ENCODE measurements around a stretch of chr3.

DNA sequence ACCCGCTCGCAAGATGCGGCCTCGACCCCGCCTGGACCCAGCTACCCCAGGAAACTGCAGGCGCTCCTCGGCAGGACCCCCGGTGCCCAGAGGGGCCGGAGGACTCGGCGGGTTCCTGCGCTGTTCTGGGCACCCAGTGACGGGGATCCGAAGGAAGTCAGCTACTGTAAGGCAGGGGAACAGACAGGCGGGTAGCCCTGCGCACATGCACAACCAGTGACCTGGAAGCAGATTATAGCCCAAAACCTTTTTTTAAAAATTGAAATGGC, 478 bp downstream of the XYLB start:
- PRO-cap: no peak

- PRO-cap: no peak
These were observed 853 bp downstream of the XYLB start for GRCh38 chr3:38347398-38347878.

- PRO-cap: no peak
These were observed 665 bp upstream of the ACVR2B start for GRCh38 chr3:38453007-38453443.

GRCh38 chr3:38455853-38456150, 2.1 kb downstream of the ACVR2B start:
- PRO-cap: no peak

DNA sequence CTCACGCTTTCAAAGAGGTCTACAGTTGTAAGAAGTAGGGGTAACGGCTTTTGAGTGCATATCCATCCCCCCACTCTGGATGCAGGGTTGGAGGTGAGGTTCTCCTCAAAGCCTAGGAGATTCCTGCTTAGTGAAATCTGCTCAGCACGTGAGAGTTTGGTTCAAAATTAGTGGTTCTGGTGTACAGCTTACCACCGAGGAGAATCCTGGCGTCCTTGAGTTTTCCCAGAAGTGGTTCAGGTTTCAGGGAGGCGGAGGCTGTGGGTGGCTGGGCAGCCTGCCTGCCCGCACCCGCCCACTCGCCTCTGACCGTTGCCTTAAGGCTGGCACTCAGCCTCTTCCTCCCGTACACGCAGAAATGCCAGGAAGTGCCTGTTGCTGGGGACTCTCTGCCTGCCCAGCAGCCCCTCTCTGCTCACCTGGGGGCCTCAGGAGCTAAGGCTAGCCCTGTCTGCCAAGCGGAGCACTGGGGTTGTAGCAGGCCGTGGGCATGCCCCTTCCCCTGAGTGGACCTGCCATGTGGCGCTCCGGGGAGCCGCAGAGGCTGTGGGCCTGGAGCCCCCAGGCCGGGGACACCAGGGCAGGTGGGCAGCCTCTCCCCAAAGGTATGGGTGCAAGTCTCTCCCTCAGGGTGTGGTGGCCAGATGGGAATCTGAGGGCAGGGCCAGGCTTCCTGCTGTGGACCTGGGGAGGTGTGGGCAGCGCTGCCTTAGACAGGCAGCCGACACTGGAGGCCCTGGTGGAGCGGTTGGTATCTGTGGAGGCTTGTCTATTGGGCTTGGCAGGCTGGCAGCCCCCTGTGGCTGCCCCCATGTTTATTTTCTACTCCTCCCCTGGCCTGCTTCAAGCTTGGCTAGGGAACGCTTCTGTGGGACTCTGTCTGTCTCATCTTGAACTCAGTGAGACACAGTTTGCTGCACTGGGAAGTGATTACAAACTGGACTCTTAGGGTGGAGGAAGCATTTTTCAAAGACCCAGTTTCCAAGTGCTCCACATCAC, 5.7 kb downstream of the ACVR2B start:
- PRO-cap: no peak

GRCh38 chr3:38498738-38499650, 2.9 kb downstream of the EXOG start:
- PRO-cap: no peak

DNA sequence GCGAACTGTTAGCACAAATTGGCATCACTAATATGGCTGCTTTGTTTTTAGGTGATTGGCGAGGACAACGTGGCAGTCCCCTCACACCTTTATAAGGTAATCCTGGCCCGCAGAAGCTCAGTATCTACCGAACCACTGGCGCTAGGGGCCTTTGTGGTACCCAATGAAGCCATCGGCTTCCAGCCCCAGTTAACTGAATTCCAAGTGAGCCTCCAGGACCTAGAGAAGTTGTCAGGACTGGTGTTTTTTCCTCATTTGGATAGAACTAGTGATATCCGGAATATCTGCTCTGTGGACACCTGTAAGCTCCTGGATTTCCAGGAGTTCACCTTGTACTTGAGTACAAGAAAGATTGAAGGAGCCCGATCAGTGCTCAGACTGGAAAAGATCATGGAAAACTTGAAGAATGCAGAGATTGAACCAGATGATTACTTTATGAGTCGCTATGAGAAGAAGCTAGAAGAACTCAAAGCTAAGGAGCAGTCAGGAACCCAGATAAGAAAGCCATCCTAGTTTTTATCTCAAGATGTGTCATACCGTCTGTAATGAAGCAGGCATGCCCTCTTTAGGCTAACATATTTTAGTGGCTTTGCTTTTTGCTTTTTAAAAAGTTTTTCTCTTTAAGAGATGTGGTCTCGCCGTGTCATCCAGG, 27.8 kb downstream of the EXOG start:
- PRO-cap: no peak

DNA sequence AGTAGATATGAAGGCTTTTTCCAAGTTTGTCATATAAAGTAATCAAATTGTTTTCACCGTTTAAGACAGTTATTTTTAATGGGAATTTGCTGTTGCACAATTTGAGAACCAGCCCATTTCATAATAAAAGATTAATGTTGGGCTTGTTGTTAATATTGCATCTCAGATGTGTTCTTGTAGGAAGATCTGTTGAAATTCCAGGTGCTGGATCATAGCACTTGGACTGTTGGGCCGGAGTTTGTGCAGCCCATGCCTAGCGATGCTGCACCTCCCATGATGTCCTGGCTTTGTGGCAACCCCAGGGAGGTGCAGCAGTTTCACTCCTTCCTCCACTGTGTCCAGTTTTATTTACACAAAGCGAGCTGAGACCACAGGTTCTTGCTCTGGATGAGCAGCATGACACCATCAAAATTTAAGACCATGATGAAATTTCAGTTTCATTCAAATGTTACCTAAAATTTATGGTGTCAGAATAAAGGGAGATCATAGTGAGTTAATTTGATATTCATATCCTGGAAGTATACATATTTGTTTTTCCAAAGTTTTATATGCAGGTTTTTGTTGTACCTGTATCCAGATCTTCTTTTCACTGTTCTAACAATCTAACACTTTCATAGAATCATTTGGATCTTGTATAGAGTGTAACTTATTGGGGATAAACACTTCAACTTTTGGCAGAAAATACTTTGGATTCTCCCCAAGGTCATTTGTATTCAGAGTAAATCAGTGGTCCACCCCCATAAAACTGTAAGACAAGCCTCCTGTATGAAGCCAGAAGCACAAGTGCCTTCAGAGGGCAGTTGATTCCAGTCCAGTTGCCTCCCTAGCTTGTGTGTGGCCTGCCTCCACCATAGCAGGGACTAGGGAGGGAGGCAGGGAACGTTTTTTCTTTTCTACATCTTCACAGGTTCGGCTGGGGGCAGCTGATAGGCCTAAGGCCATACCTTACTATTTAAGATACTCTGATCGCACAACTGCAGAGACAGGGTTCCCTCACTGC, 12.0 kb downstream of the GORASP1 start:
- PRO-cap: no peak

- PRO-cap: no peak
These were observed 10.3 kb upstream of the CX3CR1 start for GRCh38 chr3:39290141-39290629.

GRCh38 chr3:39386580-39387270, 3.6 kb downstream of the SLC25A38 start:
- PRO-cap: no peak

- PRO-cap: no peak
These were observed 2.3 kb downstream of the RPSA start for GRCh38 chr3:39408684-39409295.

- PRO-cap: no peak
These were observed 6.2 kb downstream of the RPSA start for GRCh38 chr3:39412362-39413521.

DNA sequence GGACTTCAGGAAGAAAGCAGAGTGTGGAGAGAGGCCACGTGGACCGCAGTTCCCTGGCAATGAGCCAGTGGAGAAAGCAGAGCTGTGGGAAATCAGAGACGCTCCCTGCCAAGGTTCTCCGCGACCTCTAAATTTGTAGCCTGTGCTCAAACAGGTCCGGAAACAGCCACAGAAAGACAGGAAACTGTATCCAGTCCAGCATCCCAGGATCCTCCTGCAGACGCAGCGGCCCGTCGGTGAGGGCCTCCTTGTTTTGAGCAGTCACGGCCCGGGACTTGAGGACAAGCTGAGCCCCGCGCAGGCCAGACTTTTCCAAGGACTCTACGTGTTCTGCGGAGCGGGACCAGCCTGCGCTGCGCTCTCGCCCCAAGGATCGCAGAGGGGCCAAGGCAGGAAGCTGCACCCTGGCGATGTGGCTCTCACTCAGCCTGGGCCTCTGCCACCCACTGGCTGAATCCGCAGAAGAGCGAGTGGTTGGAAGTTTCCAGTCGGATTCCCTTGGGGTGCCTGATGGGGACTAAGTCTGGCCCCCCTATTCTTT, 22.3 kb downstream of the RPSA start:
- PRO-cap: no peak

DNA sequence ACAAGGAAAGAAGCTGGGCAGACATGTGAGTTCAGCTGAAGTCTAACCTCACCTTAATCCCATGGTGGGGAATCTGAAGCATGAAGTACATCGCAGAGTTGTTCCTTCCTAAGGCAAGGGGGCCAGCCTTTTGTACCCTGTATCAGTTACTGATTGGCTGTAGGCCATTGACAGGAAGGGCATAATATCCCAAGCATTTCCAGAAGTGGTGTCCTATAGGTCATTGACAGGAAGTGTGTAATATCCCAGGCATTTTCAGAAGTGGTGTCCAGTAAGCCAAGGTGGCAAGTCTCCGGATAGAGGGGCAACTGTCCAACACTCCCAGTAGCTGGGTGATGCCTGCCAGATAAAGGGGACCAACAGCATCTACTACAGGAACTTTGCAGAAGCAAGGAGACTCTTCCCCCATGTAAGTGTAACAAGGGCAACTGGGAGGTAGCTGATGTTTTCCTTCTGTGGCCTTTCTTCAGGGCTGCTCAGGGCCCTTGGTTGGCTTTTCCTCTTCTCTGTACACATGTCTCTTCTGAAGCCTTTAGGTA, 52.1 kb upstream of the MYRIP start:
- PRO-cap: no peak

- PRO-cap: no peak
These were observed 232.4 kb upstream of the EIF1B start for GRCh38 chr3:40076987-40077568.

- PRO-cap: no peak
These were observed 9.8 kb upstream of the EIF1B start for GRCh38 chr3:40299502-40300256.

- PRO-cap: no peak
These were observed 3.5 kb downstream of the EIF1B start for GRCh38 chr3:40312862-40313596.

DNA sequence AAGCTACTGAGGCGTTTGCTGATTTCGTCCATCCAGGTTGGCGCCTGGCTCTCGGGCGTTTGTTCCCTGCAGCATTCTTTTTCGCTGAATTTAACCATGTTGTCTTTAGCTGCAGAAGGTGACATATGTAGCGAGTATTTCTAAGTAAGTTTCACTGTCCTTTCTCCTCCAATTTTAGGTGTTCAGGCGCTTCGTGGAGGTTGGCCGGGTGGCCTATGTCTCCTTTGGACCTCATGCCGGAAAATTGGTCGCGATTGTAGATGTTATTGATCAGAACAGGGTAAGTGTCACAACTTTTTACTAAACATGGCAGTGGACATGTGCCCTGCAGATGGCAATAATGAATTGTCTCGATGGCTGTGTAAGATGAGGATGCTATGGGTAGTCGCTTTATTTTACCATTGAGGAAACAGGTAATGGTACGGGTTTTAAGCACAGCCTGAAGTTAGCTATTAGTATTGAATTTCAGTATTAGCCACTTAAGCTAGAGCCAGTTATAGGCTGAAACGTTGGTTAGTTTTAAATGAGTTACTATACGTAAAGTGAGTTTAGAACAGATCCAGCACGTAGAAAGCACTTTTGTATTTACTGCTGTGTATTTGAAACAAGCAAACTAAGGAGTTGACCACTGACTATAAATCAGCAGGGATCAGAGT, 701 bp downstream of the RPL14 start:
- PRO-cap: no peak

- PRO-cap: no peak
These were observed 1.2 kb upstream of the ZNF620 start for GRCh38 chr3:40504487-40505176.

- PRO-cap: no peak
These were observed 1.1 kb upstream of the ZNF621 start for GRCh38 chr3:40523767-40524020.